Measurements from ENCODE around the gene ACSM2B.

GRCh38 chr16:20576175-20576567 is at the start of gene ACSM2B:
ACSM2B (minus strand) TSS chr16:20576367.
- PRO-cap = no peak
- RAMPAGE, long total RNA, 4 experiments = no peak in any of the 4 experiments

- PRO-cap = no peak
- RAMPAGE, long total RNA, 4 experiments = no peak in any of the 4 experiments
These were observed 22.6 kb upstream of the ACSM2B start for GRCh38 chr16:20598623-20599212.

DNA sequence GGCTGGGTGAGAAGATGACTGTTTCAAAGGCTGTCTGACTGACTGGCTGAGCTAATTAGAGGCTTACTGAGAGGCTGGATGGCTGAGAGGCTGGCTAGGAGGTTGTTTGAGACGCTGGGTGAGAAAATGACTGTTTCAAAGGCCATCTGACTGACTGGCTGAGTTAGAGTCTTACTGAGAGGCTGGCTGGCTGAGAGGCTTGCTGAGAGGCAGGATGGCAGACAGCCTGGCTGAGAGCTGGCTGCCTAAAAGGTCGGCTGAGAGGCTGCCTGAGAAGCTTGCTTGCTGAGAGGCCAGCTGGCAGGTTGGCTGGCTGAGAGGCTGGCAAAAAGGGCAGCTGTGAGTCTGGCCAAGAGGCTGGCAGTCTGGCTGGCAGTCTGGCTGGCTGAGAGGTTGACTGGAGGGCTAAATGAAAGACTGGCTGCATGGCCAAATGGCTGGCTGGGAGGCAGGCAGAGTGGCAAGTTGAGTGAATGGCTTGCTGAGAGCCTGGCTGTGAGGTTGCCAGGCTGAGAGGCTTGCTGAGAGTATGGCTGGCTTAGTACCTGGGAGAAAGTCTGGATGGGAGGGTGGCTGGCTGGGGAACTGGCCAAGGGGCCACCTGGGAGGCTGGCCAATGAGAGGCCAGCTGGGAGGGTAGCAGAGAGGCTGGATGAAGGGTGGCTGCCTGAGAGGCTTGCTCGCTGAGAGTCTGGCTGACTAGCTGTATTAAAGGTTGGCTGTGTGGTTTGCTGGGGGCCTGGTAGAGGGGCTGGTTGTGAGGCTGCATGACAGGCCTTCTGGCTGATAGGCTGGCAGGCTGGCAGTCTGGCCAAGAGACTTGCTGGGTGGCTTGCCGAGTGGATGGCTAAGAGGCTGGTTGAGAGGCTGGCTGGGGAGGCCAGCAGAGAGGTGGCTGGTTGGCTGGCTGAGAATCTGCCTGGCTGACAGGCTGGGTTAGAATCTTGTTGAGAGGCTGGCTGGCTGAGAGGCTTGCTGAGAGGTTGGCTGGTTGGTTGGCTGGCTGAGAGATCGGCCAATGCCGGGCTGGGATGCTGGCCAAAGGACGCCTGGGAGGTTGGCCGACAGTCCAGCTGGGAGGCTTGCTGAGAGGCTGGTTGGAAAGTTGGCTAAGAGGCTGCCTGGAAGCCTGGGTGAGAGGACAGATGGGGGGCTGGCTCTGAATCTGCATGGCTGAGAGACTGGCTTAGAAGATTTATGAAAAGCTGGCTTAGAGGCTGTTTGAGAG is 35.5 kb upstream of the ACSM2B start:
- PRO-cap = bidirectional peak, plus-strand start at position 1,067 of the sequence, minus-strand start at position 917 of the sequence; unidirectional peak, plus-strand start at position 1,067 of the sequence; unidirectional peak, plus-strand start at position 1,112 of the sequence
- RAMPAGE, long total RNA, 4 experiments = no peak in any of the 4 experiments

- PRO-cap = no peak
- RAMPAGE, long total RNA, 4 experiments = no peak in any of the 4 experiments
These were observed 36.7 kb upstream of the ACSM2B start for GRCh38 chr16:20612781-20613349.

DNA sequence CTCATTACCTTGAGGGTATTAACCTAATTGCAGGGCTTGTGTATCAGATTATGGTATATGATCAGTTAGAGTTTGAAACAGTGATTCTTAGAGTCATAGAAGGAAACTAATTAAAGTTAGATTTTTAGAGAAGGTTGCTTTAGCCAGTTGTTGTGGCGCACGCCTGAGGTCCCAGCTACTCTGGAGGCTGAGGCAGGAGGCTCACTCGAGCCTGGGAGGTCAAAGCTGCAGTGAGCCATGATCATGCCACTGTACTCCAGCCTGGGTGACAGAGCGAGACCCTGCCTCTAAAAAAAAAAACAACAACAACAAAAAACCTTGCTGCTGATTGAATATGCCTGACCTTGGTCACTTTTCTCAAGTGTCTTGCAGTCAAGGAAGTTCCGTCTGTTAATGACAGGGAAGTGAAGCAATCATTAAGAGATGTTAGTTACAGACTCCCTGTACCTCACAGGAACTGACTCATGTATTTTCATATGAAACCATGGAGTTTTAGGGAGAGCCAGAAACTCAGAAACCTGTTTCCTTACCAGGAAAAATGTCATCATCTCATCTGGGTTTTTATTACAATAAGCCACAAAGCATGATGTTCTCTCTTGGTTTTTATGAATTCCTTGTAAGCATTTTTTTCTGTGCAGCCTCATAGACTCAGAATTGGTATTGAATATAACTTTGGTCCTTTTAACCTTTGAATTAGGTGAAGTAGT is 10.1 kb downstream of the LYRM1 start:
- PRO-cap = bidirectional peak, plus-strand start at position 544 of the sequence, minus-strand start at position 392 of the sequence
- RAMPAGE, long total RNA, 4 experiments = no peak in any of the 4 experiments

DNA sequence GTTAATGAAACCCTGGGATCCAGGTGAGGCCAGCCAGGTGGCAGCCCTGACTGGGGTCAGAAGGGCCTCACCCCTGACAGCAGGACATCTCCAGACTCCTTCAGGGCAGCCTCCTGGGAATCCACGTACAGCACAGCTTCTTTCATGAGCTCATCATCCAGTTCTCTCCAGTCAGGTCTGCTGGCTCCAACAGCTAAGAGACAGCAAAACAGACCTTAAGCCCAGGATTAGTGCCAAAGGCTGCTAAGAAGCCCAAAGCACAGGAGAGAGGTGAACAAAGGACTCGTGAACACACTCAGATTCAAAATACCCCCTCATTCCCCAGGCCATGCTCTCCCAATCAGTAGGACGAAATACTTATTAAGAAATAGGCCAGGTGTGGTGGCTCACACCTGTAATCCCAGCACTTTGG is 16.1 kb downstream of the CRYM start:
- PRO-cap = no peak
- RAMPAGE, long total RNA, 4 experiments = no peak in any of the 4 experiments

- PRO-cap = no peak
- RAMPAGE, long total RNA, 4 experiments = no peak in any of the 4 experiments
These were observed 1.1 kb downstream of the CRYM start for GRCh38 chr16:21277031-21277388.

DNA sequence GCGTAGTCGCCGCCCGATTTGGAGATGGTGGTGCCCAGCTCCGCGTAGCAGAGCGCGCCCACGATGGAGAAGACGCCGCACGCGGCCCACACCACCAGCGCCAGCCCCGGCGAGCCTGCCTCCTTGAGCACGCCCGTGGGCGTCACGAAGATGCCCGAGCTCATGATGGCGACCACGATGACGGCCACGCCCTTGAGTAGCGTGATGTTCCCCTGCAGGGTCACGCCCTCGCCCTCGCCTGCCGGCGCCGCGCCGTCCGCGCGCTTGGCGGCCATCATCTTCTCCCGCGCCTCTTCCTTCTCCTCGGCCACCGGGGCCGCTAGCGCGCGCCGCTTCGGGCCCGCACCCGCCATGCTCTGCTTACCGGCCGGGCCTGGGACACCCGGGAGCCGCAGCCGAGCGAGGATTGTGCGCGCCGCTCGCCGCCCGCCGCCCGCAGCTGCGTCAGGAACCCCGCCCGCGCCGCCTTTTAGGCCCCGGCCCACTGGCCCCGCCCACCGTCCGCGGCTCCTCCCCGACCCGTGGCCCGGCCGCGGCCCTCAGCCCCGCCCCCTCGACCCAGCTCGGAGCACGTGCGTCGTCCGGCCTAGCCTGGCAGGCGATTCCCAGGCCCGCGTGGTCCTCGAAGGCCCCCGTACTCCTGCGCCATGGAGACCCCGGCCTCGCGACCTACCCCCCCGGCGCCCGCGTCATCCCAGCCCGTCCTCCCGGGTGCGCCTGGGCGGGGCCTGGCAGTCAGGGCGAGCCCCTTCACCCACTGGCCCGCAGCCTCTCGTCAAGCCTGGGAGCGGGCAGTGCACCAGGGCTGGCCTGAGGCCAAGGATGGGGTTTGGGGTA is 79.1 kb upstream of the METTL9 start:
- PRO-cap = bidirectional peak, plus-strand start at position 195 of the sequence, minus-strand start at position 179 of the sequence; bidirectional peak, plus-strand start at position 569 of the sequence, minus-strand start at position 443 of the sequence
- RAMPAGE, long total RNA, 4 experiments = start-site peak on the minus strand in 2 of 4 experiments, centred at positions 67 to 159 of the sequence, 27 to 1,013 reads per replicate

GRCh38 chr16:21556522-21557267 is 42.7 kb upstream of the METTL9 start:
- PRO-cap = bidirectional peak, plus-strand start at chr16:21557054, minus-strand start at chr16:21556747
- RAMPAGE, long total RNA, 4 experiments = no peak in any of the 4 experiments

GRCh38 chr16:21617827-21618136 is 18.4 kb downstream of the METTL9 start:
- PRO-cap = no peak
- RAMPAGE, long total RNA, 4 experiments = no peak in any of the 4 experiments

- PRO-cap = unidirectional peak, minus-strand start at chr16:21629745
- RAMPAGE, long total RNA, 4 experiments = no peak in any of the 4 experiments
These were observed 22.8 kb downstream of the IGSF6 start for GRCh38 chr16:21629514-21630023.

- PRO-cap = no peak
- RAMPAGE, long total RNA, 4 experiments = no peak in any of the 4 experiments
These were observed 15.5 kb downstream of the IGSF6 start for GRCh38 chr16:21636847-21637338.

- PRO-cap = no peak
- RAMPAGE, long total RNA, 4 experiments = no peak in any of the 4 experiments
These were observed 21.3 kb downstream of the NPIPB4 start for GRCh38 chr16:21836197-21836634.

DNA sequence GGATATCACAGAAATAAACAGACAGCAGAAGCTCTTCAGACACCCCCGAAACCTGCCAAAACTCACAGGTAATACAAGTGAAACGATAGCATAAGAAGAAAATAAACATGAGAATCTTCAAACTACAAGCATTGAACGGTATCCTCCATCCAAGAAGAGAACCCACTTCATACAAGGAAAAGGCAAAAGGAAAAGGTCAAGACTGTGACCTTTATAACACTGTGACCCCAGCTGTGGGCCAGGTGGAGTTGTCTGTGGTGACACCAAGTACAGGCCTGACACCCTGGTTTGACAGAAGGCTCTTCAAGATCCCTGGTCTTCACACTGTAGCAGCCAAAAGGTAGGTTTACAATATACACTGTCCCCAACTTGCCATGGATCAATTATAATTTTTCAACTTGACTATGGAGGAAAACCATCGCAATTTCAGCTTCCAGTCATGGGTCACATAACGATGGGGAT is 22.0 kb downstream of the PDZD9 start:
- PRO-cap = no peak
- RAMPAGE, long total RNA, 4 experiments = no peak in any of the 4 experiments

DNA sequence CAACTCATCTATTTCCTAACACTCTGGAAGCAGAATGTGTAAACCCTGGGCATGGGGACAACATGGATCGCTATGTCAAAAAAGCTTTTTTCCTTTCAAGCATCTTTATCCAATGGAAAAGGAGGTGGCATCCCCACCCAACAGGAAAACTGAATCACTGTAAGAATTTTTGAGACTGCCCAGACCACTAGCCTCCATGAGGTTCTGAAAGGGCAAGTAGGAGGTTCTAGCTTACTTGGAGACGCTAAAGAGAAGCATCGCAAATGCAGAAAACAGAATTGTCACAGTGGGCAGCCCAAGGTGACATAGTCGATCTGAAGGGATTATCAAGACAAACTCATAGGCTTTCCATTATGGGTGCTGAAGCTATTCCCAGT is 13.4 kb upstream of the EEF2K start:
- PRO-cap = no peak
- RAMPAGE, long total RNA, 4 experiments = no peak in any of the 4 experiments

GRCh38 chr16:22199553-22199984 is 6.5 kb upstream of the EEF2K start:
- PRO-cap = bidirectional peak, plus-strand start at chr16:22199841, minus-strand start at chr16:22199757
- RAMPAGE, long total RNA, 4 experiments = no peak in any of the 4 experiments

GRCh38 chr16:22224968-22225961 is 19.2 kb downstream of the EEF2K start:
- PRO-cap = no peak
- RAMPAGE, long total RNA, 4 experiments = no peak in any of the 4 experiments

DNA sequence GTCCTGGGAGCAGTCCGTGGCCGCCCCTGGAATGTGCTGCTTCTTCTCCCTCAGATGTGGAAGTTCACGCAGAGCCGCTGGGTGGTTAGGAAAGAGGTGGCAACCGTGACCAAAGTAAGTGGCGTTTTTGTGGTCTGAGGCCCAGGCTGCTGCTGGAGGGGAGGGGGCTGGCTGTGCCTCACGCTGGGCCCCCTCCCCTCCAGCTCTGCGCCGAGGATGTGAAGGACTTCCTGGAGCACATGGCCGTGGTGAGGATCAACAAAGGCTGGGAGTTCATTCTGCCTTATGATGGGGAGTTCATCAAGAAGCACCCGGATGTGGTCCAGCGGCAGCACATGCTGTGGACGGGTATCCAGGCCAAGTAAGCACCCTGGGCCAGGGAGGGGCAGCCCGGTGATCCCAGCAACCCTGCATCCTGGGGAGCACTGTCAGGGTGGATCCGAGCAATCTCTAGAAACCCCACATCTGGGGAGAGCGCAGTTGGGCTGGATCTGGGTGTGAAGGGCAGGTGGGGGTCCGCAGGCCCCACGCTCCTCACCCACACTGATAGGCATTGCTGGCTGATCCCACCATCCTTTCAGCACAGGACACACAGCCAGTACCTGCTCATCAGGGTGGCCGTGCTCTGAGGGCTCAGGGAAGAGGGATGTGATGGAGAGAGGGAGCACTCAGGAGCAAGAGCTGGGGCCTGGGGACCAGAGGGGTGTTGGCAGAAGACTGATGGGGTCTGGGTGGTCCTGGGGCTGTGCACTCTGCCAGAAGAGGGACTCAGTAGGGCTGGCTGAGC is 27.3 kb downstream of the POLR3E start:
- PRO-cap = no peak
- RAMPAGE, long total RNA, 4 experiments = no peak in any of the 4 experiments

- PRO-cap = no peak
- RAMPAGE, long total RNA, 4 experiments = no peak in any of the 4 experiments
These were observed 21.0 kb downstream of the CDR2 start for GRCh38 chr16:22353184-22353968.

- PRO-cap = no peak
- RAMPAGE, long total RNA, 4 experiments = no peak in any of the 4 experiments
These were observed 23.6 kb downstream of the NPIPB5 start for GRCh38 chr16:22534045-22534976.